ENCODE results near the gene XRCC2.

- PRO-cap, 3 experiments, result no peak in any of the 3 experiments
- RAMPAGE, long total RNA, result no peak
- RRBS, 2 experiments, result no CpG with 5 or more reads among the region's 2 CpGs
These were observed 94.5 kb downstream of the KMT2C start for GRCh38 chr7:152341220-152341804.

GRCh38 chr7:152393911-152394849 lies 41.6 kb downstream of the KMT2C start:
- PRO-cap, 3 experiments, result no peak in any of the 3 experiments
- RAMPAGE, long total RNA, result no peak
- RRBS, 2 experiments, result no CpG with 5 or more reads among the region's 8 CpGs

GRCh38 chr7:152424398-152425092 lies 11.3 kb downstream of the KMT2C start:
- PRO-cap, 3 experiments, result no peak in any of the 3 experiments
- RAMPAGE, long total RNA, result no peak
- RRBS, 2 experiments, result no CpG with 5 or more reads among the region's 7 CpGs

GRCh38 chr7:152504316-152505144 lies 68.7 kb upstream of the KMT2C start:
- PRO-cap, 3 experiments, result no peak in any of the 3 experiments
- RAMPAGE, long total RNA, result no peak
- RRBS, 2 experiments, result no CpG with 5 or more reads among the region's 11 CpGs

DNA sequence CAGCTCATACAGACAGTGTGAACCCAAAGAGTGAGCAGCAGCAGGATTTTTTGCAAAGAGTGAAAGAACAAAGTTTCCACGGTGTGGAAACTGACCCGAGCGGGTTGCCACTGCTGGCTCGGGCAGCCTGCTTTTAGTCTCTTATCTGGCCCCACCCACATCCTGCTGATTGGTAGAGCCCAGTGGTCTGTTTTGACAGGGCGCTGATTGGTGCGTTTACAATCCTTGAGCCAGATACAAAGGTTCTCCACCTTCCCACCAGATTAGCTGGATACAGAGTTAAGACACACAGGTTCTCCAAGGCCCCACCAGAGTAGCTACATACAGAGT lies 102.5 kb upstream of the KMT2C start:
- PRO-cap, 3 experiments, result no peak in any of the 3 experiments
- RAMPAGE, long total RNA, result no peak
- RRBS, 2 experiments, result no CpG with 5 or more reads among the region's 6 CpGs

DNA sequence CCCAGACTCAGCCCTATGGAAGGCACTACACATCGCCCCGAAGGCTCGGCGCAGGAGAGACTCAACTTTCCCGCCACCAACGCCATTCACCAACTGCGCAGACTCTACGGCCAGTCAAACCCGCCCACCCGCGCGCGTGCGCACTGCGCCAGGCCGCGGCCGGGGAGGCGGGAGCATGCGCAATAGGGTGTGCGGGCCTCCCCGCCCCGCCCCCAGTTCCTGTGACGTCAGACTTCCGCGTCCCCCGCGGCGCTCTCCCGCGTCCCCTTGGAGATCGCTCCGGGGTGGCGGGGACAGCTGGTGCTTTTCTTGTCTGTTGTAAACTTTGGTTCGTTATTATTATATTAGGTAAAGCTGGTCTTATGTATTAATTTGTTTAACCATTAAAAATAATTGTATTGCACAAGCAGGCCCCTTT lies at the start of gene XRCC2:
Gene XRCC2 (minus strand): TSS at position 95 of the 418 bp plus-strand sequence.
- PRO-cap, 3 experiments, result peak in 3 of 3 experiments; most common plus-strand start position 271 of the sequence (in 2); most common minus-strand start position 95 of the sequence (in 1)
- RAMPAGE, long total RNA, result start-site peak on the minus strand centred at position 91 of the sequence, 70 bp wide, 39 and 8 reads in 2 replicates
- RRBS, 2 experiments, result 1 to 2% methylated on average over 10 of the region's 35 CpGs

GRCh38 chr7:153043029-153043330 lies 283.4 kb downstream of the ACTR3B start:
- PRO-cap, 3 experiments, result no peak in any of the 3 experiments
- RAMPAGE, long total RNA, result no peak
- RRBS, 2 experiments, result no CpG with 5 or more reads among the region's 2 CpGs

DNA sequence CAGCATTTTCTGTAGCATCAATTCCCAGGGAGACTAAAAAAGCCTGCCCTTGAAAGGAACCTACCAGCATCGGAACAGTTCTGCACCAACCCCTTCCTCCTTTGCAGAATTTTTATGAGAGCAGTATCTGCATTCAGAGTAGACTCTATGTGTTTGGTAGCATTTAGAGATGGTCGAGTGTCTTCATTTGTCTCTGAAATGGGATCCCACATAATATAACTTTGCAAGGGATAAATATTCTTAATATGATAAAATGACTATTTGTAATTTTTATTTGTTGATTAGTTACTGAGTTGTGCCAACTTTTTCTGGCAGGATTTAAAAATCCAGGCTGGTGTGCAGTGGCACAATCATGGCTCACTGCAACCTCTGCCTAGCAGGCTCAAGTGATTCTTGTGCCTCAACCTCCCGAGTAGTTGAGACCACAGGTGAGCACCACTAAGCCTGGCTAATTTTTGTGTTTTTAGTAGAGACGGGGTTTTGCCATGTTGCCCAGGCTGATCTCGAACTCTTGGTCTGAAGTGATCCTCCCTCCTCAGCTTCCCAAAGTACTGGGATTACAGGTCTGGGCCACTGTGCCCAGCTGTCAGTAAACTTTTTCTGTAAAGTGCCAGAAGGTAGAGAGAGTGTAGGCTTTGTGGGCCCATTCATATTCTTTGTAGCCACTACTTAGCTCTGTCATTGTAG lies 645.2 kb upstream of the DPP6 start:
- PRO-cap, 3 experiments, result no peak in any of the 3 experiments
- RAMPAGE, long total RNA, result no peak
- RRBS, 2 experiments, result no CpG with 5 or more reads among the region's 5 CpGs

GRCh38 chr7:153410216-153411132 lies 641.7 kb upstream of the DPP6 start:
- PRO-cap, 3 experiments, result no peak in any of the 3 experiments
- RAMPAGE, long total RNA, result no peak
- RRBS, 2 experiments, result no CpG with 5 or more reads among the region's 20 CpGs

DNA sequence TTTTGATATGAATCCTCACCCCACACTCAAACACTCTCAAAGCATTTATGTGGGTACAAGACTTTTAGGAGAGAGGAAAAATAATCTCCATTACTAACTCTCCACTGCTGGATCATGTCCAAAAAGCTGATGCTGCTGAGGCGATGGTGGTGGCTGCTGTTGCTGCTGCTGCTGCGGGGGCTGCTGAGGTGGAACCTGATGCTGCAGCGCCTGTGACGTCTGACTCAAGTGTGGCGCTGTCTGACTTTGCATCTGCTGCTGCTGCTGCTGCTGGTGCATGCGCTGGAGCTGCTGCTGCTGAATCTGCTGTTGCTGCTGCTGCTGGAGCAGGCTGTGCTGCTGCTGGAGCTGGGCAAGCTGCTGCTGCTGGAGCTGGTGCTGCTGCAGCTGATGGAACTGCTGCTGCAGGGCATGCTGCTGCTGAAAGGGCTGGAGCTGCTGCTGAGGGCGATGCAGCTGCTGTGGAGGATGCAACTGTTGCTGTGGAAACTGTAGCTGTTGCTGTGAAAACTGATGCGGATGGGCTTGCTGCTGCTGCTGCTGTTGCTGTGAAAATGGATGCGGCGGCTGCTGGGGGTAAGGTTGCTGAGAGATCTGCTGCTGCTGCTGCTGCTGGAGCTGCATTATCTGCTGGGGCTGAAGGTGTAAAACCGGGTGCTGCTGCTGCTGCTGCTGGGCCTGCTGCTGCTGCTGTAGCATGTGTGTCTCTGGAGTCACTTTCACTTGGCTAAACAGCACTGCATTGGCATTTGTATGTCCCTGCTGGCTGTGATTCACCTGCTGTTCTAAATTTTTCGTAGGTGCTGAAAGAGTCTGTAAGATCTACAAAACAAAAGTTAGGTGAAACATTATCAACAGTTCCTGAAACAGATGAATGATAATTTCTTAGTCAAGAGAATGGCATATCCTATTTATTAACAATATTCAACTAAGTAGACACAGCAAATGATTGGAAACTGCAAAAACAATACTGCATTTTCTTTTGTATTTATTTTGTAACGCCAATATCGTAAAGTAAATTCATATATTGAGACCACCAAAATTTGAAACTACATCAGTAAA lies 34.3 kb downstream of the PAXIP1 start:
- PRO-cap, 3 experiments, result no peak in any of the 3 experiments
- RAMPAGE, long total RNA, result no peak
- RRBS, 2 experiments, result no CpG with 5 or more reads among the region's 14 CpGs

DNA sequence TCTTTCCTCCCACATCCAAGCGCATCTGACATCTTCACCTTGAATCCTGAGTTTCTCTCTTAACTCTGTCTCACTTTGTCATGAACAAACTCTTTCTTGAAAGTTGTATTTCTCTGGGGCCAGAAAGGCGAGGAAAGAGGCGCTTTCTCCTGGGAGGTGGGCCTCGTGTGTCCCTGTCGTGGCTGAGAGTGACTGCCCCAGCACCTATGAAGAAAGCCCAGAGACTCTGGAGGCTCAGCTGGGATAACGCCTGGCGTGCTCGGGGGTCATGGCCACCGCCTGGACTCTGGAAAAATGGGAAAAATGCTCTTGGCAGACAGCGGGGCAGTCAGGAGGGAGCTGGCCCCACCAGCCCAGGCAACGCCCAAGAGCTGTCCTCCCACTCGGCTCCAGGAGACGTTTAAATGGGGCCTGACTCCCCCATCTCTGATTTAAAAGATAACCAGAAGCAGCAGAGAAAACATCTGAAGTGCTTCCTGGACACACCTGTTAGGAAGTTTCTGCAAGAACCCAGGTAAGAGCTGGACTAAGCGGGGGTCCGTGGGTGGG lies 83.8 kb upstream of the INSIG1 start:
- PRO-cap, 3 experiments, result no peak in any of the 3 experiments
- RAMPAGE, long total RNA, result no peak
- RRBS, 2 experiments, result no CpG with 5 or more reads among the region's 15 CpGs

- PRO-cap, 3 experiments, result no peak in any of the 3 experiments
- RAMPAGE, long total RNA, result no peak
- RRBS, 2 experiments, result 39 to 57% methylated on average over 1 of the region's 9 CpGs
These were observed 77.8 kb upstream of the INSIG1 start for GRCh38 chr7:155219820-155220280.

DNA sequence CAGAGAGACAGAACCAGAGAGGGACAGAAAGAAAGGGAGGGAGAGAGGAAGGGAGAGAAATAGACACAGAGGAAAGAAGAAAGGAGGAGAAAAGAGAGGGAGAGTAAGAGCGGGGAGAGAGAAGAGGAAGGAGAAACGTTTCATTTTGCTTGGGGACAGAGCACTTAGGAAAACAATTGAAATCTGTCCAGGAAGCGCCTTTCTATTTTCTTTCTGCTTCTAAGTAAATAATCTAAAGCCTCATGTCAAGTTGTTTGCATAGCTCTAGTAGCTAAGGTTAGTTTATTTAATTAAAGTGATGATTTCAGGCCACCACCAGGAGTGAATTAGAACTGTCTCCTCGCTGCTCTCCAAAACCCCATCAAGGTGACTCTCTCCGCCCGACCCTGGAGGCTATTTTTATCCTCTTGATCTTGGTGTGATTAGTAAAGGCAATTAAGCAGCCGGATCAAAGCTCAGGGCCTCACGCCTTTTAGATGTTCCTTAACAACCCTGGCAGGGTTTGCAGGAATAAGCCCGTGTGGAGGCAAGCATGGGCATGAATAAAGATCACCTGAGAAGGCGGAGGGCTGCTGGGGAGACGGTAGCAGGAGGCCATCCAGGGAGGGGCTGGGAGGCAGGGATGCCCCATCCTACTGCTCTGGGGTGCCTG lies 73.4 kb upstream of the INSIG1 start:
- PRO-cap, 3 experiments, result no peak in any of the 3 experiments
- RAMPAGE, long total RNA, result no peak
- RRBS, 2 experiments, result no CpG with 5 or more reads among the region's 11 CpGs

GRCh38 chr7:155227875-155228322 lies 69.8 kb upstream of the INSIG1 start:
- PRO-cap, 3 experiments, result no peak in any of the 3 experiments
- RAMPAGE, long total RNA, result no peak
- RRBS, 2 experiments, result no CpG with 5 or more reads among the region's 15 CpGs

GRCh38 chr7:155230102-155230750 lies 67.5 kb upstream of the INSIG1 start:
- PRO-cap, 3 experiments, result peak in 1 of 3 experiments; most common minus-strand start chr7:155230247 (in 1)
- RAMPAGE, long total RNA, result no peak
- RRBS, 2 experiments, result no CpG with 5 or more reads among the region's 13 CpGs

- PRO-cap, 3 experiments, result no peak in any of the 3 experiments
- RAMPAGE, long total RNA, result no peak
- RRBS, 2 experiments, result no CpG with 5 or more reads among the region's 27 CpGs
These were observed 44.6 kb upstream of the INSIG1 start for GRCh38 chr7:155252788-155253677.

DNA sequence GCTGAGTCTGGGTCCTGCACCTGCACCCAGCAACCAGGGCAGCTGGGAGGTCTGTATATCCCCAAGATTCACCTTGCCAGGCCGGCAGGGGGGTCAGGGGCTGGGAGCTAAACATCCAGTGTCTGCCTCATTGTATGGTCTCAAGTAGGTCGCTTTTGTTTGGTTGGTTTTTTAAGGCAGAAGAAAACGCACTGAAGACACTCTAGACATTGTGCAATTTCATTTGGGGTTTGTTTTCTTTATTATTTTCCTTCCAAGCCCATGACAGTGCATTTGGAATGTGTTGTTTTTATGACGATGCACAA lies 27.7 kb upstream of the INSIG1 start:
- PRO-cap, 3 experiments, result no peak in any of the 3 experiments
- RAMPAGE, long total RNA, result no peak
- RRBS, 2 experiments, result no CpG with 5 or more reads among the region's 4 CpGs

DNA sequence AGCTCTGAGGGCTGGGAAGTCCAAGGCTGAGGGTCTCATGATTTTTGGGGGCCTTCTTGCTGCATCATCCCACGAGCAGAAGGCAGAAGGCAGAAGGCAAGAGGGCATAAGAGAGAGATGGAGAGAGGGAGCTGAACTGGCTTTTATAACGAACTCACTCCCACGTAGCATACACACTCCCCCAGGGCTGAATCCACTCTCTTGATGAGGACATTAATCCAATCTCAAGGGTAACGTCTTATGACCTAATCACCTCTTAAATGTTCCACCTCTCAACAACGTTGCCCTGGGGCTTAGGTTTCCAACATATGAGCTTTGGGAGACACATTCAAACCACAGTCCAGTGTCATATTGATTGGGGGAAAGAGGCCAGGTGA lies 24.1 kb upstream of the INSIG1 start:
- PRO-cap, 3 experiments, result no peak in any of the 3 experiments
- RAMPAGE, long total RNA, result no peak
- RRBS, 2 experiments, result no CpG with 5 or more reads among the region's 5 CpGs

- PRO-cap, 3 experiments, result peak in 1 of 3 experiments; most common plus-strand start chr7:155282950 (in 1)
- RAMPAGE, long total RNA, result no peak
- RRBS, 2 experiments, result no CpG with 5 or more reads among the region's 6 CpGs
These were observed 14.9 kb upstream of the INSIG1 start for GRCh38 chr7:155282772-155283148.

- PRO-cap, 3 experiments, result no peak in any of the 3 experiments
- RAMPAGE, long total RNA, result no peak
- RRBS, 2 experiments, result no CpG with 5 or more reads among the region's 13 CpGs
These were observed 4.1 kb downstream of the INSIG1 start for GRCh38 chr7:155301460-155302481.